Peripheral blood mononuclear cell (primary cell): Measurements from ENCODE around the genes CABP7, MTMR3, LIF and DUSP18.

DNA sequence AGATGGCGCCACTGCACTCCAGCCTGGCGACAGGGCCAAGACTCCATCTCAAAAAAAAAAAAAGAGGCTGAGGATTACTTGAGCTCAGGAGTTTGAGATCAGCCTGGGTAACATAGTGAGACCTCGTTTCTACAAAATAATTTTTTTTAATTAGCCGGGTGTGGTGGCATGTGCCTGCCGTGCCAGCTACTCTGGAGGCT, 24.9 kb downstream of the AP1B1 start:
- PRO-cap, 8 experiments = no peak in any of the 8 experiments

DNA sequence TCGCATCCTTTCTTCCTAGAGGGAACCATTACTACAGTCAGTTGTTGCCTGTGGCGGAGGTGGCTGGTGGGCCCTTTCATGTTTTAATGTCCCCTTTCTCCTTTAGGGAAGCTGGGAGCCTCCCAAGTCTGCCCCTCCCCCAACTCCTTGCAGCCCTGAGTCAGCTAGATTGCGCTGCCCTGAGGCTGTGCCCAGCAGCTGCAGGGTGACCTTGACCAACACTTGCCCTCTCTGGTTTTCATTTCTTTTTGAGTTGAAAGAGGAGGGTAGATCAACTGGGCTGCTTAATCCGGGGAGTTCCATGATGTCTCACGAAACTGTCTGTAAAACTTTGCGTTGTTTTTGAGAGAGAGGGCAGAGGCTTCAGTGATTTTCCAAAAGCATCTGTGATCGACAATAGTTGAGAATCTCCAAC, 1.7 kb downstream of the NEFH start:
- PRO-cap, 8 experiments = no peak in any of the 8 experiments

- PRO-cap, 8 experiments = no peak in any of the 8 experiments
Measured at GRCh38 chr22:29719778-29720298, at the start of gene CABP7. CABP7 (plus strand) TSS chr22:29720003.

DNA sequence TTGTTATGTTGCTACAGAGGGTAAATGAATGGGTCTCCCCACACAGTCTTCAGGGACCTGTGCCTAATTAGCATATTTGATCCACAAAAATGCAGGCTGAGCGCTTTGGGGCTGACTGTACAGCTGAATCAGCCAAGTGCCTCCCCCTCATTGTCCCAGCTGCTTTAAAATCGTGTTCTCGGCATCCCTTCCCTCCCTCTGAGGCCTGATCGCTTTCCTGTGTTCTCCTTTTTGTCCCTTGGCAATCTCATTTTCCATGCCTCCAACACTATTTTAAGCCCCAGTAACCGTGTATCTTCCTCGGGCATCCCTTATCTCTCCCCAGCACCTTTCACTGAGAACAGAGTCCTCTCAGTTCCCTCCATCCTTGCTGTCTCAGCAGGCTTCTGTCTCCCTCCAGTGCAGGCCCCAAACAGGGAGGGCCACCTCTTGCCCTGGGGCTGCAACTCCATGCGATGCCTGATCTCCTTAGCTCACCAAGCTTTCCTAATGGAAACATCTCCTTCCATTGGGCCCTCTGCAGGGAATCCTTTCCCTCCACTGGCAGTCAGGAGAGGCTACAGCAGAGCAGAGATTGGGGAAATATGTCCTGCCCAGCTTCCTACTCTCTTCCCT, 13.7 kb downstream of the UQCR10 start:
- PRO-cap, 8 experiments = no peak in any of the 8 experiments

DNA sequence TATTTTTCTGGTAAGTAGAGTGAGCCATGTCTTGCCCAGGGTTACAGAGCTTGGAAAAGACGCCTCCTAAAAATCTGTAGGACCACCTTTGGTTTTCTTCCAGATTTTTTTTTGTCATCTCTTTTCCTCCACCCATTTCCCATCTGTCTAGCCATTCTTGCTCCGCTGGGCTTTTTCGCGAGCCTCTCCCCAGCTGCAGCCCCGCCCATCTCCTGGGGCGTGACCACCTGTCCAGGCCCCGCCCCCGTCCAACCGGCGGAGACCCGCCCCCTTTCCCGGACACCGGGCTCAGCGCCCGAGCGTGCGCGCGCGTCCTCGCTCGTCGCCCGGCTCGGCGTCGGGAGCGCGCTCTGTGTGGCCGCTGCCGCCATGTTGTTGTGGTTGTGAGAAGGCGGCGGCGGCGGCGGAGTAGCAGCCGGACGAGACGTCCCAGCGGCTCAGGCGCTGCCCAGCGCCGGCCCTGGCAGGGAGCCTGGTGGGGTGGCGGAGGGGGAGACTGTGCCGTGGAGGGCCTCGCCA, at the start of gene MTMR3:
MTMR3 (plus strand) TSS at position 348 of the 519 bp plus-strand sequence.
- PRO-cap, 8 experiments = peak in 8 of 8 experiments; most common plus-strand start position 370 of the sequence (in 7)

DNA sequence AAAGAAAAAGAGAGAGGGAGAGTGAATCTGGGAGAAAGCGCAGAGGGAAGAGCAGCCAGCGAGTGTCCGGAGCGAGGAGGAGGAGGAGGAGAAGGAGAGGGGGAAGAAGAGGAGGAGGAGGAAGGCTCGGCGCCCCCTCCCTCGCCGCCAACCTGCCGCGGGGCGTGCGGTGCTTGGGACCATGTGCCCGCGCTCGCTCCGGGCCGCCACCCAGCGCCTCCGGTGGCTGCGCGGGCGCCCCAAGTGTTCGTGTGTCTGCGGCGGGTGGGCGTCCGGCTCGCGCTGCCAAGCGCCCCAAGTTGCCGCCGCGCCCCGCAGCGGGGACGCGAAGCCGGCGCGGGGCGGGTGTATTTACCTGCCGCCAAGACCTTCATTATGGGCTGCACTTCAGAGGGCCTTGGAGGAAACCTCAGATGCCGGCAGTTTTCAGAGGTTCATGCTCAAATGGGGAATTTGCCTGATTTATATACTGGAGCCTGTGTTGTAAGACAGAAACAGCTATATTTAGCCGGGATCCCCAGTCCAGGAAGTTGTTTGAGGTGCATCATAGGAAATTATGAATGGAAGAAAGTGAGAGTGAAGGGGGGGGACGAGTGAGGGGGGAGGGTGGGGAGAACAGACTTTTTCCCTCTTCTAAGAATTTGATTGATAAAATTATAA, at the start of gene LIF:
LIF (minus strand) TSS at position 438 of the 660 bp plus-strand sequence.
- PRO-cap, 8 experiments = peak in 5 of 8 experiments; most common minus-strand start position 438 of the sequence (in 5)

DNA sequence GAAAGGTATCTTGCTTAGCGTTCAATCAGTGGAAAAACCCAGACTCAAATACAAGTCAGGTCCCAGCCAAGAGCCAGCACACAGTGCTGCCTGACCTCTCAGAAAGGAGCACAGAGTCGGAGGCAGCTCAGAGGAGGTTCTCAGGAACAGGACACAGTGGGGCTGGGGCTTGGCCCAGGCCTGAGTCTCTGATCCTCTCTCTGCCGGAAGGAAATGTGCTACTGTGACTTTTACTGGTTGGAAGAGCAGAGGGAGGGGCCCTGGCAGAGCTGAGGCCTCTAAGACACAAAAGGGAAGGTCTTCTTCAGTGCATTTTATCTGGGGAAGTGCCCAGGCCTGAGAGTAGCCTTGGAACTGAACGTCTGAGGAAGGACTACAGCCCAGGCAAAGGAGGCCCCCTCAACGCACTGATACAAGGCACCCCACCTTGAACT, 16.2 kb upstream of the CASTOR1 start:
- PRO-cap, 8 experiments = peak in 8 of 8 experiments; most common plus-strand start position 317 of the sequence (in 8); most common minus-strand start position 155 of the sequence (in 7)

DNA sequence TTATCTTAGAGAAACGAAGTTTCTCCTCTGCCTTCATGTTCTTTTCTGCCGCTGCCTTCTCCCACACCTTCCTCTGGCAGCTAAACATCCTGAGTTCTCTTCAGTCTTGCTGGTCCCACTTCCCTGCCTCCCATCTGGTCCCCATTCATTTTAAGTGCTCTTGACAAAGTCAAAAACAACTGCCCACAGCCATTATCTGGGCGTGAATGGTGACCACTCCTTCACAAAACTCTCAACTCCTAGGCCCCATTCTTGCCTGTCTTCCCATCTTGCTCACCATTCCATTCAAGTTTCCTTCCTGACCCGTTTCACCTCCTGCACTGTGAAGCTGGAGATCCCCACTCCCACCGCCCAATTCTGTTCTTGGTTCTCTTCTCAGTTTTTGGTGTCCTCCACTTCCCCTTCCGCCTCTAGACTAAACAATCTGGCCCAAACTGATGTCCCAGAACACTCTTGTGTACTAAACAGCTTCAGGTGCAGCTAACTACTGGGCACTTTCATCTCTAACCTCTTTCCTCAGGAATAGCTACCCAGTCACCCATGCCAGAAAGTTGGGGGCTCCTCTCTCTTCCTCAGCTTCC, 2.4 kb downstream of the SF3A1 start:
- PRO-cap, 8 experiments = peak in 1 of 8 experiments; most common minus-strand start position 230 of the sequence (in 1)

DNA sequence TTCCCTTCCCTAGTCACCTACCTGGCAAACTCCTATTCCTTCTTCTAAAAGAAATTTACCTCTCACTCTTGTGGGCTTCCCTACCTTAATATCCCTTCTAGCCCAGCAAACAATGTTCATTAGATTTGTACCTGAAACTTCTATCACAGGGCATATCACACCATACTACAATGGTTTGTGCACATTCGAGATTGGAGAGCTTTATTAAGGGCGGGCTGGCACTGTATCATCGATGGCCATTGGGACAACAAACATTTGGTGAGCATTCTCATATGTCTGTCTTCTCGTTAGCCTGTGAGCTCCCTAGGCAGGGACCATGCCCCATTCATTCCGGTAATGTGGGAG, 817 bp downstream of the SF3A1 start:
- PRO-cap, 8 experiments = peak in 2 of 8 experiments; most common minus-strand start position 231 of the sequence (in 2)

DNA sequence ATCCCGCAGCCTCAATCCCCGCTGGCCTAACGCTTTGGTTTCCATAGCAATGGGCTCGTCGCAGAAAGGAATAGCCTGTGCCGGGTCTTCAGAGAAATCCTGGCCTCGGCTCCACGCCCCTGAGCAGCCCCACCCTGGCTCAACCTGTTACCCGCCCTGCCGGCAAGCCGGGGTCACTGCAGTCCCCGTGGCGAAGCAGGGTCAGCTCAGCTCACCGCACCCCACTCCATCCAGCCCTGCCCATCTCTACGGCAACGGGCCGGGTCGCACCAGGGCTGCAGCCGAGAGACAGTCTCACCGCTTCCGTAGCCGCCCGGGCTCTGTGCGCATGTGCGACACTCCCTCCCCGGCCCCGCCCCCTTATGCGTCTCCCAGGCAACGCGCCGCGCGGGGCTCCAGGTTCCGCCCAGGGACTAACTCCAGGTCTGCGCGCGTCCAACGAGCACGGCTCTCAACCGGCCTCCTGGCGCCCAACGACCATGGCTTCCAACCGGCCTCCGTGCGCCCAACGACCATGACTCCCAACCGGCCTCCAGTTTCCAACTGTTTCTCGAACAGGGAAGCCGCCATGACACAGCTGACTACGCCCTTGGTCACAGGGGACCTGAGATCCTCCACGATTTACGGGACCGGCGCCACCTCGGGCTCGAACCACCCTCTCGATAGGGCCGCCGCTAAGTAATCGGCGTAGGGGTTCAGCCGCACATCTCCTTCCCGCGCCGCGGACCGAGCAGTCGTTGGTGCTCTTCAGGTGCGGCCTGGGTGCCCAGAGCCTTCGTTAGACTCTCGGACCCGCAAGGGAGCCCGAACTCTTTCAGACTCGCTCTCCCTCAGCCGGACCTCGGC, at the start of gene DUSP18:
DUSP18 (minus strand) TSS at position 322 of the 846 bp plus-strand sequence.
- PRO-cap, 8 experiments = peak in 8 of 8 experiments; most common plus-strand start position 422 of the sequence (in 4); most common minus-strand start position 248 of the sequence (in 7)

- PRO-cap, 8 experiments = no peak in any of the 8 experiments
Measured at GRCh38 chr22:30822190-30822960, 127.7 kb downstream of the OSBP2 start.

GRCh38 chr22:30948722-30949110, 19.9 kb downstream of the MORC2 start:
- PRO-cap, 8 experiments = no peak in any of the 8 experiments

DNA sequence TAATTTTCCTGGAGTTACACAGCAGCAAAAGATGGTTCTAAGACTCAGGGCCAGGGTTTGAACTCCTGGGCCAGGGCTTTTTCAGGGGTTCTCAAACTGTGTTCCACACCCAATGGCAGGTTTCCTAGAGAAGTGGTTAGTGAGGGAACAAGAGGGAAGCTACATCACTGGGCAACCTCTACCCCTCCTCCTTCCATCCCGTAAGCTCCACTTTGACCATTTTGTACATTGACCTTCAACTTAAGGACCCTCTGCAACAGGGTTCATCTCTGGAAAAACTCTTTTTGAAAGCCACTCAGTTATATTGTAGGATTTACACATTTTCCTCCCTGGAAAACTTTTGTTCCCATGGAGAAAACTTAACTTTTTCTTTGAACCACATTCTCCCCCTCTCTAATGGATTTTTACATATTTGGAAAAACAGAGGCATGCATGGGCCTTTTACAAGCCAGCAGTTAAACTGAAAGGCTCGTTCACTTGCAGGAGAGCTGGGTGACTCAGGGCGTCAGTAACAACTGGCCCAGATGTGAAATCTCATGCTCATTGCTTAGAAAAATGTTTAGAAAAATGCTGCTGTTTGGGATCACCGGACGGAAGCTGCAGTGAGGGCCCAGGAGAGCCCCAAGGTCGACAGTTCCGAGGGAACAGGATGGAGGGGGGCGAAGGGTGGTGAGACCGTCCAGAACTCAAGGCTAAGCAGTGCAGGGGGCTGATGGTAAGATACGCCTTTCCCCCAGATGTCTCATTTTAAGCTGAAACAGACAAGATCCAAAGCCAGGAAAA, 41.9 kb upstream of the SMTN start:
- PRO-cap, 8 experiments = no peak in any of the 8 experiments

GRCh38 chr22:31081492-31081732, 294 bp downstream of the SMTN start:
- PRO-cap, 8 experiments = no peak in any of the 8 experiments

GRCh38 chr22:31087048-31087351, 5.9 kb downstream of the SMTN start:
- PRO-cap, 8 experiments = no peak in any of the 8 experiments

- PRO-cap, 8 experiments = no peak in any of the 8 experiments
Measured at GRCh38 chr22:31093559-31094669, 12.8 kb downstream of the SMTN start.

DNA sequence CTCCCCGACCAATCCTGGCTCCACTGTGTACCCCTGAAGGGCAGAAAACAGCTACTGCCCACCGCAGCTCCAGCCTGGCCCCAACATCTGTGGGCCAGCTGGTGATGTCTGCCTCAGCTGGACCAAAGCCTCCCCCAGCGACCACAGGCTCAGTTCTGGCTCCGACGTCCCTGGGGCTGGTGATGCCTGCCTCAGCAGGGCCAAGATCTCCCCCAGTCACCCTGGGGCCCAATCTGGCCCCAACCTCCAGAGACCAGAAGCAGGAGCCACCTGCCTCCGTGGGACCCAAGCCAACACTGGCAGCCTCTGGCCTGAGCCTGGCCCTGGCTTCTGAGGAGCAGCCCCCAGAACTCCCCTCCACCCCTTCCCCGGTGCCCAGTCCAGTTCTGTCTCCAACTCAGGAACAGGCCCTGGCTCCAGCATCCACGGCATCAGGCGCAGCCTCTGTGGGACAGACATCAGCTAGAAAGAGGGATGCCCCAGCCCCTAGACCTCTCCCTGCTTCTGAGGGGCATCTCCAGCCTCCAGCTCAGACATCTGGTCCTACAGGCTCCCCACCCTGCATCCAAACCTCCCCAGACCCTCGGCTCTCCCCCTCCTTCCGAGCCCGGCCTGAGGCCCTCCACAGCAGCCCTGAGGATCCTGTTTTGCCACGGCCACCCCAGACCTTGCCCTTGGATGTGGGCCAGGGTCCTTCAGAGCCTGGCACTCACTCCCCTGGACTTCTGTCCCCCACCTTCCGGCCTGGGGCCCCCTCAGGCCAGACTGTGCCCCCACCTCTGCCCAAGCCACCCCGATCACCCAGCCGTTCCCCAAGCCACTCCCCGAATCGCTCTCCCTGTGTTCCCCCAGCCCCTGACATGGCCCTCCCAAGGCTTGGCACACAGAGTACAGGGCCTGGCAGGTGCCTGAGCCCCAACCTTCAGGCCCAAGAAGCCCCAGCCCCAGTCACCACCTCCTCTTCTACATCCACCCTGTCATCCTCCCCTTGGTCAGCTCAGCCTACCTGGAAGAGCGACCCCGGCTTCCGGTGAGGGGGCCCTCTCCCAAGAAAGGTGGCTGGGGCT, 2.5 kb downstream of the INPP5J start:
- PRO-cap, 8 experiments = no peak in any of the 8 experiments

DNA sequence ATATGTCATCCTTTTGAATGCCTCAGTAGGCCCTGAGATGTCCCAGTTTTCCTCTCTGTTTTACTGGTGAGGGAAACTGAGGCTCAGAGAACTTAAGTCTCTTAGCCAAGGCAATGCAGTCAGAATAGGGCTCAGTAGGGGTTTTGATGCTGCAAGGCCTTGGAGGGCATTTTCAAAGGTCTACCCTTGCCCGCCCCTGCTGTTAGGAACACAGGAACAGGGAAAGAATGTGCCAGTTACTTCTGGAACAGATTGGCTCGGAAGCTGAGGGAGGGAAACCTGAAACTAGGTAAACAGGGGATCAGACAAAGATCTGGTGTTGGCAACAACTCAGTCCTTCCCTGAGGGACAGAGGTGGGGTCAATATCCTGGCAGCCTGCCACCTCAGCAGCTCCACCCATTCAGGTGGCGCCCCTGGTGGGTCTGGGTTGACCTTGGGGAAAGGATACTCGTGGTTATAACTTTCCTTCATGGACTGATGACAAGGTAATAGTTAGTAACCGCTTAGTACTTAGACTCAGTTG, 8.6 kb downstream of the PLA2G3 start:
- PRO-cap, 8 experiments = no peak in any of the 8 experiments

- PRO-cap, 8 experiments = no peak in any of the 8 experiments
Measured at GRCh38 chr22:31148932-31149325, 8.6 kb upstream of the PLA2G3 start.

DNA sequence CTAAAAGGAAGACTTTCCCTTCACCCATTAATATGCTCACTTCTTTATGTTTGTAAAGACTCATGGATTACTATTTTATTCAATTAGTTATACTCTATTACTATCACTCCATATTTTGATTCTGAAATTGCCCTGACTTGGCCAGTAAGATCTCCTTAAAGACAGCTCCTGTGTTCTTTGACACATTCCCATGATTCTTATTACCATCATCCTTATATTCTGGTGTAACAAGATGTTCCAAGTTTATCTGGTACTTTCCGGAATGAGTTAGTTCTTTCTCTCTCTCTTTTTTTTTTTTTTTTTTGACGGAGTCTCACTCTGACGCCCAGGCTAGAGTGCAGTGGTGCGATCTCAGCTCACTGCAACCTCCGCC, 570 bp upstream of the RNF185 start:
- PRO-cap, 8 experiments = no peak in any of the 8 experiments